Hematopoietic multipotent progenitor cell (in vitro differentiated cells): ENCODE results near the genes FBXO41, NAT8 and C2orf81.

- CAGE, long polyA plus RNA = no peak
Observed at GRCh38 chr2:71578424-71579355, 112.2 kb downstream of the DYSF start.

GRCh38 chr2:71645900-71646389 lies 179.4 kb downstream of the DYSF start:
- CAGE, long polyA plus RNA = no peak

- CAGE, long polyA plus RNA = no peak
Observed at GRCh38 chr2:71898246-71898552, 249.5 kb downstream of the CYP26B1 start.

GRCh38 chr2:71898672-71899656 lies 248.7 kb downstream of the CYP26B1 start:
- CAGE, long polyA plus RNA = no peak

DNA sequence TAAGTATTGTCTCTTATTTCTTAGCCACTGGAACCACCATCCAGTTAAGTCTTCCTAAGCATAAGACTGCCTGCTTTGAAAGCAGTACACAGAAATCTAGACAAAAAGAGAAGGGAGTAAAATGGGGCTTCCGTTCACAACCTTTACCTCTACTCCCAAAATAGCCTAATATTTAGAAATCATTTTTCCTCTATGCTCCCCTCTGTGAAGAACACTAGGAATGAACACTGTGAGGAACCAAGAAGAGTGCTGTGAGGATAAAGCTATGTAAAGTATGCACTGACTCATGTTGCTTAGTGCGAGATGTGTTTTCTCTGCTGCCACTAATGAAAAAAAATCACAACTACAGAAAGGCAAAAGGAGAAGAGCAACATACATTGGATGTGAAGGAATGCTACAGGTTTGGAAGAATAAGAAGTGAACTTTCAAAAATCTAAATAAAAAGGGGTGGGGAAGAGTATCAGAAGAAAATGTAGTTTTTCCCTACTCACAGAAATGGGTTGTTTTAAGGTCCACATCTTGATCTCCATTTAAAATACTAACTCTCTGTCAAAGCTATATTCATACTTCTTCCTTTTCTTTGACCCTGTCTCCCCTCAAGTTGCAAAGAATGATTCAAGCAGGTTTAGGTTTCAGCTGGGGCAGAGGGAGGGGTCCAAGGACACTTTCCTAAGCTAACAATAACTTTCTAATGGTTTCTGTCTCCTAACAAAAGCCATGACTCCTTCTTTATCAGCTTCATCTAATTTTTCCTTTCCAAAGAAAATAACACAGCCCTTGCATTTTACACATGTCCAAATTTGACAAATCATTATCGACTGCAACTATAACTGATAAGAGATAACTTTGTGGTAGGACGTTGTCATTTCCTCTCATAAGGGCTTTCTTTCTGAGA lies 263.7 kb downstream of the EXOC6B start:
- CAGE, long polyA plus RNA = no peak

- CAGE, long polyA plus RNA = no peak
Observed at GRCh38 chr2:72794112-72794506, 31.7 kb downstream of the EXOC6B start.

DNA sequence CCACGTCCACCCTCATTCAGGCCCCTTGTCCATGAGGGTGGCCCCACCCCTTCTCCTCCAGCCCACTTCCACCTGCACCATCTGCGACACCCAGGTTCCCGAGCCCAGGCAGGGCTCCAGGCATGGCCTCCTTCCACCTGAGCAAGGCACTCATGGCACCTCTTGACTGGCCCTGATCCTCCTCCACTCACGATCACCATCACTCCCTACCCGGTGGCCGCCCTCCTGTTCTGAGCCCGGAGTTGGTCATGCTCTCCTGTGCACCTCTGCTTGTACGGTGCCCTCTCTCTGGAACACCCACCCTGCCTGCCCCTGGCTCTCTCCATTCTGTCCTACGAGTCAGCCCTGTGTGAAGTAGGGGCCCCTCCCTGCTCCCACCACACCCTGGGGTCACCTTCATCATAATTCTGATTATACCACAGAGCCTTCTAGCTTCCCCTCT lies 76.9 kb downstream of the SFXN5 start:
- CAGE, long polyA plus RNA = no peak

DNA sequence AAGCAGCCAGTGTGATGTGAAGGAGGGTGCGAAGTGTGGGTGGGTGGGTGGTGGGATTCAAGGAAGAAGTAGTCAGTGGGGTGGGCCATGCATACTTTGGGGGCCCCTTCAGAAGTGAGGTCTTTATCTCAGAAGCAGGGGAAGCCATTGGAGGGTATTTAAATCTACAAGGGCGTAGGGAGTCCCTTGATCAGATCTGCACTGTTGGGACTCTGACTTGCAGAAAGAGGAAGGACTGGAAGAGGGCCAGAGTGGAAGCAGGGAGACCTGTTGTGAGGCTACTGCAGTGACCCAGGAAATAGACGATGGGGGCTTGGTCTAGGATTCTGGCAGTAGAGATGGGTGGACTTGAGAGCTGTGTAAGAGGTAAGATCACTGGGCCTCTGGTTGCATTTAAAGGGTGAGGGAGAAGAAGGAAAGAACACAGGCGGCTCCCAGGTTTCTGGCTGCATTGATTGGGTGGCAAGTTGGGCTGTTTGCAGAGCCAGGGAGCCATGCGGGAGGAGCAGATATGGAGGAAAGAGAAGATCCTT lies 2.5 kb downstream of the SFXN5 start:
- CAGE, long polyA plus RNA = no peak

- CAGE, long polyA plus RNA = no peak
Observed at GRCh38 chr2:73069827-73070374, 1.6 kb downstream of the SFXN5 start.

- CAGE, long polyA plus RNA = no peak
Observed at GRCh38 chr2:73111335-73112057, 1.3 kb downstream of the RAB11FIP5 start.

DNA sequence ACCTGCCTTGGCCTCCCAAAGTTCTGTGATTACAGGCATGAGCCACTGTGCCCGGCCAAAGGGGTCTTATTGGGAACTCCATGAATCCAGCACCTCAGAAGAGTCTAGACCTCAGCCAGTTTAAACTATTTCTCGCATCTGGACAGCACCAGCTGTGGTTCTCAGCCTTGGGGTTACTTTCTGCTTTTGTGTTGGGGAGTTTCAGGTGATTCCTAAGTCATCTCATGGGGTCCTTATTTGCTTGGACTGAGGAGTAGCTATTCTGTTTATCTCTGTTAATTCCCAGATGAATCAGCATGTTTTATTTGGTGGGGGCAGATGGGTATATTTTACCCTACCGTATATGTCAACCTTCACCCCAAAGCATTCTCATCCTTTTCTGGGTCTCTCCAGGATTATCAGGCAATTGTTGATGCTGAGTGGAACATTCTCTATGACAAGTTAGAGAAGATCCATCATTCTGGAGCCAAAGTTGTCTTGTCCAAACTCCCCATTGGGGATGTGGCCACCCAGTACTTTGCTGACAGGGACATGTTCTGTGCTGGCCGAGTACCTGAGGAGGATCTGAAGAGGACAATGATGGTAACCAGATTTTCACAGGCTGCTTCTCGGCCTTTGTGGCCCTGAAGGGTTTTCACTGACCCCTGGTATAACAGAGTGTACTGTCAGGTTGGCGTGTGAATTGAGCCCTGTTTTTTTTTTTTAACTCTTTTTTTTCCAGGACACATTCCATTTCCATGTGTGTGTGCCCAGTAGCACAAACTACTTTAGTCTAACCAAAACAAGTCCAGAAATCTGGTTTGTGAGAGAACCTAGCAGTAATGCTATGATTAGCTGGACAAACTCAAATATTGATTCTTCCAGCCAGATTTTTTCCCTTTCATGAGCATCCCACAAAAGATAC lies 14.7 kb downstream of the CCT7 start:
- CAGE, long polyA plus RNA = no peak

DNA sequence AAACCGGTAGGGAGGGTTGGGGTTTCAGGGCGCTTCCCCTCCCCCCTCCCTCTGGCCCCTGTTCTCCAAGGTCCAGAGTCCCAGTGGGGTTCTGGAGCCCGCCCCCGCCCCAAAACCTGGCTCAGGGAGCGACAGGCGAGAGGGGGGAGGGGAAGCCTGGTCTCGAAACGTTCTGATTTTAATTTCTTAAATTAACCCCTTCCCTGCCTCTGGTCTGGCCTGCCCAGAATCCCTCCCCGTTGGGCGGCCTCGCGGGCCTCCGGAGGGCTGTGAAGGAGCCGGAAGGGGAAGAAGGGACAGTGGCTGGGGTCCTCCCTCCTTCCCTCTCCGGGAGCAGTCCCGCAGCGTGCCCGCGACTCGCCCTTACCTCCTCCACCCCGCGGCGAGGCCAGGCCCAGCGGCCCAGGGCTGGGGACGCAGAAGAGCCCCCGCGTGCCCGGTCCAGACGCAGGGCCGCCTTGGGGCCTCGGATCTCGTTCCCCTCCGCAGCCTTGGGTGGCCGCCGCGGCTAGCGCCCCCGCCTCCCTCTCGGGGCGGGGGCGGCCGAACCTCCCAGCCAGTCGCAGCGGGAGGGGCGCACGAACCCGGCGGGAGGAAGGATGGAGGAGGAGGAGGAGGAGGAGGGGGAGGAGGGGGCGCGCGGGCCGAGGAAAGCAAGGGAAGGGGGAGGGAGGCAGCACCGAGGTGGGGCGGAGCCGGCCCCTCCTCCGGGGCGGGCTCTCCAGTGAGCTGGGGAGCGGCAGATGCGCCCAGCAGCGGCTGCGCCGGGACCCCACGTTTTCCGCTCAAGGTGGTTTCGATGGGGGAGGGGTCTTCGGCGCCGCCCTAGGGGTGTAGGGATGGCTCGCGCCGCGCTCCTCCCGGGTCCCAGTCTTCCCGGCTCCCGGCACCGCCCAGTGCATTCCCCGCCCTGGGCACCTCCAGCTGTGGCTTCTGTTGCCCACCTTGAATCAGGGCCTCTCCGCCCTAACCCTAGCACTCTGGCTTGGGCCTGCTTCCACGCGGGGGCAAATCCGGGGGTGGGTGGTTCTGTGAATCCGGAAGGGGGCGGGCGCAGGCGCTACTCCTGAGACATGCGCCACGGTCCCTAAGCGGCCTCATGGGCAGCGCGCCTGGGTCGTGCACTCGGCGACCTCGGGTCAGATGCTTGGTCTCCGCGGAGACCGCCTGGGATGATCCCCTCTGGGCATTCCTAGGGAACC lies at the start of gene FBXO41:
FBXO41 (minus strand) TSS at position 686 of the 1,202 bp plus-strand sequence.
- CAGE, long polyA plus RNA = no peak

GRCh38 chr2:73642322-73642617 lies at the start of gene NAT8:
NAT8 (minus strand) TSS chr2:73642422.
- CAGE, long polyA plus RNA = no peak

DNA sequence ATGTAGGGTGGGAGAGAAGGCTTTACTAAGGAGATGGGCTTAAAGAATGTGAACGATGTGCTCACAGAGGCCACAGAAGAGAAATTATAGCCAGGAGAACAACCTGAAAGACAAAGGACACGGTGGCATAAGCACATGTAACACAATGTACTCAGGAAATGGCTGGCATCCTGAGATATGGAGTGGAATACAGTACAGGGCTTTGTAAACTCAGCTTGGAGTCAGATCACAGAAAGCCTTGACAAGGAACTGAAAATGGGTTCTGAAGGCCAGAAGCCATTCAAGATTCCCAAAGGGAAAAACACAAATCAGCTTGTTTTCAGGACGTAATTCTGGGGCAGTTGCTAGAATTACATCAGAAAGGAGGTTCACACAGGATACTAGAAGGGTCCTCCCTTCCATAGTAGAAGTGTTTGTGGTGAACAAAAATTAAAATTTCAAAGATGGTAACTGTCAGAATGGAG lies 9.5 kb upstream of the TPRKB start:
- CAGE, long polyA plus RNA = no peak

DNA sequence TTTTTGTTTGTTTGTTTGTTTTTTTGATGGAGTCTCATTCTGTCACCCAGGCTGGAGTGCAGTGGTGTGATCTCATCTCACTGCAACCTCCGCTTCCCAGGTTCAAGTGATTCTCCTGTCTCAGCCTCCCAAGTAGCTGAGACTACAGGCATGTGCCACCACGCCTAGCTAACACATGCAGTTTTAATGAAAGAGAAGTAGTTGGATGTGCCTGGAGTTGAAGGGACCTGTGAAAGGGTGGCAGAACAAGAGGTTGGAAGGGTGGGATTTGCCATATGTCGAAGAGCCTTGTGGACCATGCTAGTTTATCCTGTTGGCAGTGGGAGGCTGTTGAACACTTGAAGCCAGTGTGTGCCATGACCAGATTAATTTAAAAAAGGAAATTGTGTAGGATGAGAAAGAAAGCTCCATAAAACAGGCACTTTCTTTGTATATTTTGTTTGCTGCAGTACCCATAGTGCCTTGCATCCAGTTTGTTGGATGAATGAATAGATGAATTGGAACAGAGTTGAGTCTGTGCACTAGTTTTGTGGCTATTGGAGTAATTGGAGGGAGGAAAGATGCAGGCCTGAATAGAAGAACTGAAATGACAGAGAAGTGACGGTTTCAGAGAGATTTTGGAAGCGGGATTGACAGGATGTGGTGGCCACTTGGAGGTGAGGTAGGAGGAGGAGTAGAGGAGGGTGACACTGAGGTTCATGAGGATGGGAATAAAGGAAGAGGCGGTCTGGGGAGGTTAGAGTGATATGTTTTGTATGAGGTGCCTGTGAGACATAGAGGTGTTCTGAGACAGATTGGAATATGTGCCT lies 4.8 kb downstream of the DGUOK start:
- CAGE, long polyA plus RNA = no peak

GRCh38 chr2:74048713-74049662 lies 64.3 kb downstream of the TET3 start:
- CAGE, long polyA plus RNA = no peak

DNA sequence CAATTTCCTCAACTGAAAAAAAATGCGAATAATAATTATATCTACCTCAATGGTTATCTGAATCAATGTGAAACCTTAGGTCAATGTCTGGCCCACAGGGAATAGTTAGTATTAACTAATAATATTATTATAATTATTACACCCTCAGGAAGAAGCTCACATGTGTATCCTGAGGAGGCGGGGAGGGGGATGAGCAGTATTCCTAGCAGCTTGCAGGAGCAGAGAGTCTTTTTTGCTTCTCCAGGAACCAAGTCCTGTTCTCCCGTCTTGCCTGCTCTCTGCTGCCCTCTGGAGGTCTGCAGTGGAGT lies 8.5 kb downstream of the SLC4A5 start:
- CAGE, long polyA plus RNA = no peak

DNA sequence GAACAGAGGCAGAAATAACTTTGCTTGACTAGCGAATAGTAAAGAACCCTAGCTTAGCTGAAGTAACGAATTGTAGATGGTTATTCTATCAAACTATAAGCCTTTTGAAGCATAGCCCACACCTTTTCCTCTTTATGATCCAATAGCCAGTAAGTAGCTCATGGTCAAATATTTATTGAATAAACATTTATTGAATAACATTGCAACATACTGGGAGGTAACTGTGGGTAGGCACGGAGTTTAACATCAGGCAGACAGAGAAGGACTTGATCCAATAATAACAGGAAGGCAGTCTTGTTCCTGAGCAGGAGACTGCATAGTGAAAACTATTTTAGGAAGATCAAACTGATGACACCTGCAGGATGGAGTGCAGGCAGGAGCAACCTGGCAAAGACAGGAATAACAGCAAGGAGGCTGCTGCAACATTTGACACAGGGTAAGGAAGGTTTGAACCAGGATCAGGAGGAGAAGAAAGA lies 3.1 kb upstream of the DCTN1 start:
- CAGE, long polyA plus RNA = no peak

- CAGE, long polyA plus RNA = start-site peak on the plus strand at chr2:74421729-74421751, 317 reads
Observed at GRCh38 chr2:74421176-74421837, at the start of gene C2orf81. C2orf81 (minus strand) TSS chr2:74421619.

GRCh38 chr2:74440249-74441350 lies 1.1 kb downstream of the RTKN start:
- CAGE, long polyA plus RNA = start-site peak on the minus strand at chr2:74440379-74440518, 382 reads